HTERT-HM (cell line): ENCODE data around the gene ZC3H8.

GRCh38 chr2:112254216-112255281, at the start of gene ZC3H8:
TSS of gene ZC3H8 (minus strand) at chr2:112255042.
- RRBS: 2% methylated on average over 44 of the region's 70 CpGs

DNA sequence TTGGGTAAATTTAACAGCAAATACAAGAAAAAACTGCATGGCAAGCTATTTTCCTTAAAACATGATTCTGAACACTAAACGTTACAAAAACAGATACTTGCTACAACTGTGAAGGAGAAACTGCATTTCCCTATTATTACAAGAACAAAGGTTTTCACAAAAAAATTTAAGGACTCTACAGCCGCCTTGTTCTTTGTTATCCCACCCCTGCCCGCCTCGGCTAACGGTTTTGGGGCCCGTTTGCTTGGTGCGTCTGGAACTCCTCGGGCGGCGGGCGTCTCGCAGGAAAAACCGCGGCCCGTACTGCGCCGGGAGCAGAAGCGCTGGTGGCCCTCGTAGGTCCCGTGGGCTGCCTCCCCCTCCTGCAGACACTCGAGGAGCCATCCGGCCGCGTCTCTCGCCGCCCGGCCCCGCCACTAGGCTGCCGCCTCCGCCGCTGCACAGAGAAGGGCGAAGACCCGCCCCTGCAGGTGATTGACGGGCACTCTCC, 347 bp upstream of the ZC3H6 start:
- RRBS: under 1% methylated on average over 11 of the region's 34 CpGs

GRCh38 chr2:112543014-112543129, 607 bp downstream of the POLR1B start:
- RRBS: no CpG with 5 or more reads among the region's 5 CpGs

DNA sequence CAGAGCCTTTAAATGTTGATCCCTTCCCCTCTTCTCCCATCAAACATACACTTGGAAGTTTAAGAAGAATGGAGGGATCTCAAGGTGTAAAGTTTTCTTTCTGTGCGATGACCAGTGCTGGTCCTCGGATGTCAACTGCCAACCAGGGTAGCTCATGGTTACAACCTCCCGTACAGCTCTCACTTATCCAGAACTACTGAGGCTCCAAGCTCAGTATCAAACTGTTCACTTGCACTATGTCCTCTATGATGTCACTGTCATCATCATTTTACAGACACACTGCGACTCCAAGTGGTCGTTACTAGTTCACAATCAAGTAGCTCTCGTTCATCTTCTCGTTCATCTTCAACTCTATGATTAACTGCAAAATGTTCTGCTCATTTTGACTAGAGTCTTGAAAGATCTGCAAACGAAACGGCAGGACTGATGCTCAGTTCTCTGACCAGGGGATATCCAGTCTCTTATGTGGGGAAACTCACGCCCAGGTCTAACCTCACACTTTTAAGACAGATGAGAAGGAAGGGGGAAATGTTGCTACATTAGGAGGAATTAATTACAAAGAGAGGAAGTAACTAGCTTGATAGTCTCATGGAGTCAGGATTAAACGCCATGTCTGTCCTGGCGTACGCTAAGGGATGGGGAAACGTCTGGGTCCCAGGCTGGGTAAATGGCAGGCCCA, 929 bp upstream of the CHCHD5 start:
- RRBS: no CpG with 5 or more reads among the region's 14 CpGs

DNA sequence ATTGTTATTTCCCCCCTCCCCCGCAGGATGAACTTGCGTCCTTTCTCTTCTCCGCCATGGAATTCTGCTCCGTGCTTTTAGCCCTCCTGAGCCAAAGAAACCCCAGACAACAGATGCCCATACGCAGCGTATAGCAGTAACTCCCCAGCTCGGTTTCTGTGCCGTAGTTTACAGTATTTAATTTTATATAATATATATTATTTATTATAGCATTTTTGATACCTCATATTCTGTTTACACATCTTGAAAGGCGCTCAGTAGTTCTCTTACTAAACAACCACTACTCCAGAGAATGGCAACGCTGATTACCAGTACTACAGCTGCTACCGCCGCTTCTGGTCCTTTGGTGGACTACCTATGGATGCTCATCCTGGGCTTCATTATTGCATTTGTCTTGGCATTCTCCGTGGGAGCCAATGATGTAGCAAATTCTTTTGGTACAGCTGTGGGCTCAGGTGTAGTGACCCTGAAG, 834 bp downstream of the SLC20A1 start:
- RRBS: no CpG with 5 or more reads among the region's 13 CpGs

- RRBS: no CpG with 5 or more reads among the region's 20 CpGs
These were observed 4.2 kb downstream of the IL1B start for GRCh38 chr2:112832014-112833203.

DNA sequence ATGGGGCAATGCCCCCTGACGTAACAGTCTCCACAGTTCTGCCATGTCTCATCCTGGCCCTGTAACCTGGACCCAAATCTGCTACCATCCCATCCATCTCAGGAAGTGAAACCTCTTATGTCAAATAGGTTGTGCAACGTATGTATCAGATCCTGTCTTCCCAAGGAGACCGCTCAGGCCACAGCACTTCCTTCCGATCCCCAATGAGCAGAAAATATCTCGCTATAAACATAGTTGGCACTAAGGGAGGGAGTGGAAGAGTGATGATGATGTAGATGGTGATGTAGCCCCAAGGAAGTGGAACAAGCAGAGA, 2.9 kb upstream of the IL1B start:
- RRBS: no CpG with 5 or more reads among the region's 5 CpGs

DNA sequence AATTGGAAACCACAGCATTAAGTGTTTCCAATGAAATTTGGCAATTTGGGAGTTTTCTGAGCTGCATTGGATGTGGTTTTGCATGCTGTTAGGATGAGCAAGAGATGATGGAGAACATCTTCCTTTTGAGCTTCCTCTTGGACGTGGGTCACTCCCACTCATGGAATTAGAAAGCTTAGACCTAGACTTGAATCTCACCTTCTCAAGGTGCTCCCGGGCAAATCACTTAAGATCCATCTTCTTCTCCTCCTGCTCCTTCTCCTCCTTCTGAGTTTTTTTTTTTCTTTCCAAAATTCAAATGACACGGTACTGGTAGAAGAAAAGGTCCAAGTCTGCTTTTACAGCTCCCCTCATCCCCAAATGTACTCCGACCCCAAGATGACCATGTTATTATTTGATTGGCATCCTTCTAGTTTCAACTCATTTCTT, 25.3 kb upstream of the IL37 start:
- RRBS: no CpG with 5 or more reads among the region's 4 CpGs

GRCh38 chr2:112901682-112902299, 9.2 kb upstream of the IL37 start:
- RRBS: no CpG with 5 or more reads among the region's 3 CpGs

DNA sequence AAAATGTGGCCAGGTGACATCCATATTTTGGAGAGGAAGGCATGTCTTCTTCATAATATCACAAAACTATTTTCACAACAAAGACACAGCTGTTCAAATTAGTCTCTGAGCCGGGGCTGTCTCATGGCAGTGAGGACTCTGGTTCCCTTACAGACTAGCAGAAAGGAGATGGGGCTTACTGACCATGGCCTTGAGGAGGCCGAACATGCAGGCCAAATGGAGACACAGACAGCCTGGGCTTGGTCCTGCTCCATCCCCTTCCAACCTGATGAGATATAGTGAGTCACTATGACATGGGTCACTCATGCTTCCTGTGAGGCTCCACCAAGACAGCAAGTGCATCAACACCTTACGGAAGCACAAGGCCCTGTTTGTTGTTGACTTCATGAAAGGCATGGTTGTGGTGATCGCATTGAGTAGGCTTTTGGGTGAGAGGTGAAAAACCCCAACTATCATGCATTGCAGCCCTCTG, 9.8 kb downstream of the IL37 start:
- RRBS: no CpG with 5 or more reads among the region's 4 CpGs

DNA sequence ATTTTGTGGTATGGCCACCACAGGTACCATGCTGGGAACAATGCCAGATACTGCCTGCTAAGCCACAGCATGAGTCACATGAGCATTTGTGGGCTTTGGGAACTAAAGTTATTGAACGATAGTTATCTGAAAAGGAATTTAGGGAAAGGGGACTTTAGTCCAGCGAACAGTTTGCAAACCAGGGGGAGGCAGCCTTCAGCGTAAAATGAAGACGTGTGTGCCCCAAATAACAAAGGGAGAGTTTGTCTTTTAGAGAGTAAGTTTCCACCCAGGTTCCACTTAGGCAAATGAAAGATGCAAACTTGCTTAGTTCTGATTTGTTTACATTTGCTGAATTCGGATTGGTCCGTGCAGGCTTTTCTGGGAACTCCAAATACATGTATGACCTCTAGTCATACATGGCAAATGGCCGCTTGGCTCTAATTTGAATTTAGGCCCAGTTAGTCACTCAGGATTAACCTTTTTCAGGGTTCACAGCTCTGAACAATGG, 28.2 kb downstream of the IL37 start:
- RRBS: no CpG with 5 or more reads among the region's 7 CpGs

DNA sequence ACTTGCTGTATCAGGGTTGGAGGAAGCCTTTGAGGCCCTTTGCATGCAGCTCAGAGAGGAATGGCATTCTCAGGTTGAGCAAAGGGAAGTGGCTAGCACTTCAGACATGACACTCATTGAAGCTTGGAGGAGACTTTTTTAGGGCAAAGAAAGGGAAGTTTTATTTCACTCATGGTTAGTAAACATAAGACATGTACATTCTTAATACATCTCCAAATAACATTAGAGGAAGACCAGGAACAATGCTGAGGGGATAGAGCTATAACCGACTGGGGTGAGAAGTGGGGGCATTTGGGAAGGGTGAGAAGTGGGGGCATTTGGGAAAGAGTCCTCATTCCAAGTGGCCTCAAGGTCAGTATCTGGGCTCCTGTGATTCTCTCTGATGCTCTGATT, 22.3 kb downstream of the IL1F10 start:
- RRBS: no CpG with 5 or more reads among the region's 1 CpG

DNA sequence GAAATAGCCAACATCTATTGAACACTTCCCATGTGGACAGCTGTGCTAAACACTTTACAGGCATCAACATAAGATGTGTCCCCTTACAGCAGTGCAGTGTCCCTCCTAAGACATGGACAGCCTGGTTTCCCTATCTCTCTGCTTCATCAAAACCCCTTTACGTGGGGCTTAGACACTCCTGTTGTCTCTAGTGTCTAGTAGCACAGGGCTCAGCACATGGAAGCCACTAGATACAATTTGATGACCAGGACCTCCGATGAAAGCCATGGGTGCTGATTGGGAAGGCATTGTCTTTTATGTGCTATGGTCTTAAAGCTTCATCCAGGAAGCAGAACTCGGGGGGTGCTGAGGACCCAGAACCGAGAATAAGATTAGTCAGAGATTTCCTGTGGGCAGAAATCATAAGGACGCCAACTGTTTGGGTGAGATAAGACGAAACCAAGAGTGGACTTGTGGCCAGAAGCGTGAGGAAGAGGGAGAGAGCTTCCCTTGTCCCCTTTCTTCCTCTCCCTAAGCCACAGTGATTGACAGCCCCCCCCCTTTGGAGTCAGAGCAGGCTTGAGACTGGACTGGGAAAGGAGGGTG, 3.4 kb upstream of the IL1RN start:
- RRBS: no CpG with 5 or more reads among the region's 7 CpGs

- RRBS: no CpG with 5 or more reads among the region's 4 CpGs
These were observed 8.0 kb downstream of the PSD4 start for GRCh38 chr2:113181707-113182182.

DNA sequence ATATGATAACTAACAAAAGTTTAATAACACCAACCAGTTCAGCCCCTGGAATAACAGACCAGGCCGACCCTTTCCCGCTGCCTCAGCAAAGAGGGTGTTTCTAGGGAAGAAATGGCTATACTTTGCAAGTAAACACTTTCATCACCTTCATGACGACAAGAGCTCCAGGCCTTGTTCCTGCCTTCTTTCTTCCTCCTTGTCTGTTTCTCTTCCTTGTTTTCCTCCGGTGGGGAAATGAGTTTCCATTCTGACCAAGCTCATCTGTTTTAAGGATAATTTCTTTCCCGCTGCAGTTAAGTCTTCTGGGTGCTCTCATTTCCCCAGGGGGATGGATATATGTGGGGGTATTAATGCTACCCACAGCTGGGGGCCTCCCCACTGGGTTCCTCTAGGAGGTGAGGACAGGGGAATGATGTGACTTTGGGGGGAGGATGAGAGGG, 38.0 kb downstream of the PSD4 start:
- RRBS: no CpG with 5 or more reads among the region's 5 CpGs

GRCh38 chr2:113216605-113217214, 42.9 kb downstream of the PSD4 start:
- RRBS: no CpG with 5 or more reads among the region's 4 CpGs

GRCh38 chr2:113217538-113218258, 43.9 kb downstream of the PSD4 start:
- RRBS: 93% methylated on average over 4 of the region's 15 CpGs

DNA sequence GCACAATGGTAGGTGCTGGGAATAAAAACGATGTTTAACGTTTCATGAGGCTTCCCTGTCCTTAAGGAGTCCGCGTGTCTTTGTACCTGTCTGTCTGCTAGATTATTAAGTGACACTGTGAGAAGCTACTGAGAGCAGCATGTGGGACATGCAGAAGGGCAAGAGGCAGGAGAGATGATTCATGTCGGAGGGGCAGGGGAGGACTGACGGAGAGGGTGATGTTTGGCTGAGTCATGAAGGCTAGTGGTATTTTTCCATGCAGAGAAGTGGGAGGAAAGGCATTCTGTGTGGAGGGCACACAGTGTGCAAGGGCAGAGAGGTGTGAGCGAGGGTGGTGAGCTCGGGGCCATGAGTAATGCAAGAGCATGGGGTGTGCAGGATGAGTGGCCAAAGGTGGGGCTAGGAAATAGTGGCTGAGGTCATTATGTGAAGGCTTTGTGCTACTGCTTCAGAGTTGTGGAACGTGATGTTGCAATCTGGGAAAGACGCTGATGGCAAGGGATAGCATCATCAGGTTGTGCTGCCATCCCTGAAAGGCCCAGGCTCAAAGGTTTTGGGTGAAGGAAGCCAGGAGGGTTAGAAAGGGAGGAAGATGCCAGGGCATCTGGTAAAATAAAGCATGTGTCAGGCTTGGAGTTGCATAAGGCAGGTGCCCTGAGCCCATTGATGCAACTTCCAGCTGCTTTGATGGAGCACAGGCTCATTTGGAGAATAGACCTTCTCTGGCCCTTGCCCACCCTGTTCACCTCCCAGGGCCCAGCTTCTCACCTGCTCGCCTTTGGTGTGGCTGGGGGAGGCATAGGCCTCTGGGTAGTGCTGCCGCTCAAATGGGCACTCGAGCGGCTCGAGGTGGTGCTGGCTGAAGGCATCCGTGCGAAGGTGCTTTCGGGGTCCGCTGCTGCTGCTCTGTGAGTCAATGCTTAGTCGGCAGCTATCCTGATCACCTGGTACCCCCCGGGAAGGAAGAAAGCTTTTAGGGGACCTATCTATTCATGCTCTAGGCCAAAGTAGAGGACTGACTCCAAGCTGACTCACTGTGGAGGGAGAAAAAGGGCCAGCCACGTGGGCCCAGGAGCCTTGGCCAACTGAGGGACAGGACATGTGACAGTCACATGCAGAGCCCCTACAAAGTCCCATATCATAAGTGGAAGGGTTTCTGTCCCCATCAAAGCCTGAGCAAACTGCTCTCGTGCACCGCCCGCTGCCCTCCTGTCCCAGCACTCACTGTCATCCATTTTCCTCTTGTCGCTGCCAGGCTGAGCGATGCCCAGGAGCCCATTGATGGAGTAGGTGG, 37.5 kb downstream of the PAX8 start:
- RRBS: no CpG with 5 or more reads among the region's 27 CpGs

- RRBS: 8% methylated on average over 2 of the region's 4 CpGs
These were observed 29.6 kb downstream of the PAX8 start for GRCh38 chr2:113249125-113249526.